Spleen (tissue), 7 donors: ENCODE measurements around a stretch of chr1.

DNA sequence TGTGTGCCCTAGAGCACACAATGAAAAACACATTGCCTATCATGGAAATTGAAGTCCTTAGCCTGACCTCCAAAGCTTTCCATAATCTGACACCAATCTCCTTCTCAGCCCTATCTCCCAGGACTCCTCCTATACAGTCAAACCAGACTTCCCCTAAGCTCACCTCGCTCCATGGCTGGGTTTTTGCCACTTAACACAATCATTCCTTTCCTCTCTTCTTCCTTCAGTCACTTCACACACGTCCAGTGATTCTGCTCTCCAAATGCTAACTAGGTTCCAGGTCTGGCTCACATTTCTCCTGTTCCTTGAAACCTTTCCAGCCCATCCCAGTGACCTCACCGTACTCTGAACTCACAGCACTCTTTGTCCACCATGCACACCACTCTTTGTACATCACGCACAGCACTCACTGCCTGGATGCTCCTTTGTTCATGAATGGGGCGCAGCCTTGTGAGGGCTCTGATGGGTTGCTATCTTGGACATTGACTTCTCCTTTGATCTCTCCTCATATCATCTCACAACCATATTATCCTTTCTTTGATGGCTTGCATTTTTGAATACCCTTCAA lies 98.4 kb downstream of the GLUL start:
- PRO-cap, 4 experiments: no peak in any of the 4 experiments
- RAMPAGE, long total RNA, 4 experiments: no peak in any of the 4 experiments

- PRO-cap, 4 experiments: peak in 2 of 4 experiments; most common minus-strand start chr1:182388005 (in 2)
- RAMPAGE, long total RNA, 4 experiments: no peak in any of the 4 experiments
Measured at GRCh38 chr1:182387490-182388168, 4.0 kb downstream of the GLUL start.

- PRO-cap, 4 experiments: peak in 4 of 4 experiments; most common minus-strand start chr1:182388396 (in 2)
- RAMPAGE, long total RNA, 4 experiments: no peak in any of the 4 experiments
Measured at GRCh38 chr1:182388169-182389287, 3.1 kb downstream of the GLUL start.

- PRO-cap, 4 experiments: peak in 4 of 4 experiments; most common plus-strand start chr1:182390621 (in 2); most common minus-strand start chr1:182390587 (in 4)
- RAMPAGE, long total RNA, 4 experiments: no peak in any of the 4 experiments
Measured at GRCh38 chr1:182390212-182390889, 1.2 kb downstream of the GLUL start.

GRCh38 chr1:182396633-182397185 lies 3.8 kb downstream of the TEDDM1 start:
- PRO-cap, 4 experiments: peak in 3 of 4 experiments; most common minus-strand start chr1:182396830 (in 3)
- RAMPAGE, long total RNA, 4 experiments: no peak in any of the 4 experiments

DNA sequence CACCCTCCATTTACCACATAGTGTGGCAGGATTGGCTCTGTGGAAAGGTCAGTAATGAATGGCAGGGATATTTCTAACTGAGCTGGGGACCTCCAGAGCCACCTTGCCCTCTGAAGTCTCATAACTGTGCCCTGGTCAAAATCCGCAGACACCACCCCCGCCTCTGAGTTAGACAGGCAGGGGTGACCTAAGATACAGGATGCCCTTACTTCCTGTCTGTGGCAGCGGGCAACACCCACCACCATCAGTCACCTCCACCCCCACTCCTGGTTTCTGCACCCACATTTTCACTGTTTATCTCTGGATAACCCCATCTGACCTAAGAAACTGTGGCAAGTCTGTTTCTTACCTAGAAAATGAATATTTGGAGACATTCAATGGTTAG lies 25.5 kb upstream of the RGS16 start:
- PRO-cap, 4 experiments: no peak in any of the 4 experiments
- RAMPAGE, long total RNA, 4 experiments: no peak in any of the 4 experiments

- PRO-cap, 4 experiments: no peak in any of the 4 experiments
- RAMPAGE, long total RNA, 4 experiments: no peak in any of the 4 experiments
Measured at GRCh38 chr1:182676389-182676928, 7.9 kb downstream of the RGS8 start.

- PRO-cap, 4 experiments: no peak in any of the 4 experiments
- RAMPAGE, long total RNA, 4 experiments: no peak in any of the 4 experiments
Measured at GRCh38 chr1:182889387-182889797, 50.2 kb downstream of the DHX9 start.

DNA sequence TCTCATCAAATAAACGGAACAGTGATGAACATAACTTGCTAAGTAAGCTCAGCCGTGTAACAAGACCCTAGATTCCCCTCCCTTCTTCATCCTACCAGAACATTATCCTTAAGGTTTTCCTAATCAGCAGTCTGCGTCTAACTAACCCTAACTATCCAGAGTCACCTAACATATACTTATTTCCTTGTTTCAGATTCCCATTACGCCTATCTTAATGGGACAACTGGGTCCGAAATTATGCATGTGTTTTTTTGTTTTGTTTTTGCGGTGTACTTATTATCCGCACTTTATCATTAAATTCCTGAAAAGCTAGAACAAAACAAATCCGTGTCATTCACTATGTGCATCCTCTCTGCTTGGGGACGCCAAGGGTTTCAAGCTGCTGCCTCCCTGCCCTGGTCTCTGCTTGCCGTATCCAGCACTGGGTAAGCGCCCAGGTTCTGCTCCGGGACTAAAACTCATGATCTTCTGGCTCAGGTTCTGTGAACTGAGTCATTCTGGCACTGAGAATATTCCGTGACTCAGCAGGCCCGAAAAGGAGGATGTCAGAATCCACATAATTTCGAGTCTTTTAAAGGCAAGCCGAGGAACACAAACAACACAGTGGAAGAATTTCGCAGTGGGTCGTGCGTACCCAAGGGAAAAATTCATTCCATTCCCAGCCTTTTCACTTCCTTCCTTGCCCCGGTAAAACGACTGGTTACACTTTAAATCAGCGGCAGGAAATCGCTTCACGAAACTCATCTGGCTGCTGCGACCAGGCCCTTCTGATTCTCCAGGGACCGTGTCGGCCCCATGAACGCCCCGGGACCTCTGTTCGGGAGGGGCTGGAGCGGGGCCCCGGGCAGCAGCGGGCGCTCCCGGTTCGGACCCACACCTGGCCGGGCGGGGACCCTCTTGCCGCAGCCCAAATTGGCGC lies 976 bp upstream of the LAMC1 start:
- PRO-cap, 4 experiments: peak in 4 of 4 experiments; most common plus-strand start position 574 of the sequence (in 4); most common minus-strand start position 769 of the sequence (in 4)
- RAMPAGE, long total RNA, 4 experiments: no peak in any of the 4 experiments

- PRO-cap, 4 experiments: no peak in any of the 4 experiments
- RAMPAGE, long total RNA, 4 experiments: no peak in any of the 4 experiments
Measured at GRCh38 chr1:183044964-183045282, 21.7 kb downstream of the LAMC1 start.

- PRO-cap, 4 experiments: no peak in any of the 4 experiments
- RAMPAGE, long total RNA, 4 experiments: no peak in any of the 4 experiments
Measured at GRCh38 chr1:183057248-183057580, 34.0 kb downstream of the LAMC1 start.

GRCh38 chr1:183069195-183069958 lies 46.2 kb downstream of the LAMC1 start:
- PRO-cap, 4 experiments: no peak in any of the 4 experiments
- RAMPAGE, long total RNA, 4 experiments: no peak in any of the 4 experiments

DNA sequence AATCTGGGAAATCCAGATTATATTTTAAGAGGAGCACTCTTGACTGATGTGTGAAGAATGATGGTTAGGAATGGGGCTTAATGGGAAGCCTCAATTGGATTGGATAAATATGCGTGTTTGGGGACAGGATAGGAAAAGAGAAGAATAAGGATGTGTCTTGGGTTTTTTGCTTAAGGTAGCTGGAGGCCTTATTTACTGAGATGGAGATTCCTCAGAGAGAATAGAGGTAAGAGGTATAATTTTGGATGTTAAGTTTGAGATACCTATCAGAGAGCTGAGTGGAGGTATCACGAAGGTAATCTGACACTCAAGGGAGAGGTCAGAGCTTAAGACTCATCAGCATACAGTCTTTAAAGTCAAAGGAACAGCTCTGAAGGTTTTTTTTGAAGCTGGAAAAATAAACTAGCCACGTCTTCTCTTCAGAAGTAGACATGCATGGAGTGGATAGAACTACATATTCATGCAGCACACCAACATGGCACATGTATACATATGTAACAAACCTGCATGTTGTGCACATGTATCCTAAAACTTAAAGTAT lies 58.1 kb upstream of the LAMC2 start:
- PRO-cap, 4 experiments: no peak in any of the 4 experiments
- RAMPAGE, long total RNA, 4 experiments: no peak in any of the 4 experiments

DNA sequence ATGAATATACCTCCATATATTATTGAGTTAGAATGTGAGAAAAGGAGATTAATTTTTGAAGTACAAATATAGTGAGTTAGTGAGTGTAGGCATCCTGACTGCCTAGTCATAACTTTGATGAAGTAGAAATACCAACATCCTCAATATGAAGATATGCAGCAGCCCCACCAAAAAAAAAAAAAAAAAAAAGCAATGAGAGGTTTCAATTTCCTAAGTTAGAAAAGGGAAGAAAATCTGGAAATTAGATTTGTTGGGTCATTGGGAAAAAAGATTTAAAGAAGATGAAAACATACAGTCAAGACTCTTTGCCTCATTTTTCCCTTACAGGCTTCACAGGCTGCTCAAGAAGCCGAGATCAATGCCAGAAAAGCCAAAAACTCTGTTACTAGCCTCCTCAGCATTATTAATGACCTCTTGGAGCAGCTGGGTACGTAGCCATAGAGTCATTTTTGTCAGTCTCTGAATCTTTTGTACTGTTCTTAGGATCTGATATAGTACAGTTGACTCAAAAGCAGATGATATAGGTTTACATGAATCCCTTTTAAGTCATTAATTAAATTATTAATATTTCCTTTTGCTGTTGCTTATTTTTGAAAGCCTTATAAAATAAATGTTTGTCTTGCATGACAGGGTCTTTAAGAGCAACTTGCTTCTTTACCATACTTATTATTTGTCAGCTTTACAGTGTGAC lies 45.8 kb upstream of the LAMC2 start:
- PRO-cap, 4 experiments: no peak in any of the 4 experiments
- RAMPAGE, long total RNA, 4 experiments: no peak in any of the 4 experiments

DNA sequence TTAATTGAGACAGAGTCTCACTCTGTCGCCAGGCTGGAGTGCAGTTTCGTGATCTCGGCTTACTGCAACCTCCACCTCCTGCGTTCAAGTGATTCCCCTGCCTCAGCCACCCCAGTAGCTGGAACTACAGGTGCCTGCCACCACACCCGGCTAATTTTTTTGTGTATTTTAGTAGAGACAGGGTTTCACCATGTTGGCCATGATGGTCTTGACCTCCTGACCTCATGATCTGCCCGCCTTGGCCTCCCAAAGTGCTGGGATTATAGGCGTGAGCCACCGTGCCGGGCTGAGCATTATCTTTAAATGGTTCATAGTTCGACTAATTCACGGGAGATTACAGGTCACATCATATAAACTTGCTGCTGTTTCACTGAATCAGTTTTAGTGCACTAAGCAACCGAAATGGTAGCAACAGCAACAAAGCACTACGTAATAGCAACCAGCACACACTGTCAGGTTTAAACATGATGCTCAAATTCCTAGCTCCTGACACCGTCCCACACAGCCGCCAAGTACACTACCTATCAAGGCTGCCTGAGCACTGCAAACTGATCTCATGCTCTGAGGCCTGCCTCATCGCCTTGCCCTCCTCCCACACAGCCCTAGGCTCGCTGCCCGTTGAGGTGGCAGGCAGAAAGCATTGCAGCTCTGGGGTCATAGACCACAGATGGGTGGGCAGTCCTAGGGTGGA lies 12.2 kb downstream of the LAMC2 start:
- PRO-cap, 4 experiments: no peak in any of the 4 experiments
- RAMPAGE, long total RNA, 4 experiments: no peak in any of the 4 experiments

DNA sequence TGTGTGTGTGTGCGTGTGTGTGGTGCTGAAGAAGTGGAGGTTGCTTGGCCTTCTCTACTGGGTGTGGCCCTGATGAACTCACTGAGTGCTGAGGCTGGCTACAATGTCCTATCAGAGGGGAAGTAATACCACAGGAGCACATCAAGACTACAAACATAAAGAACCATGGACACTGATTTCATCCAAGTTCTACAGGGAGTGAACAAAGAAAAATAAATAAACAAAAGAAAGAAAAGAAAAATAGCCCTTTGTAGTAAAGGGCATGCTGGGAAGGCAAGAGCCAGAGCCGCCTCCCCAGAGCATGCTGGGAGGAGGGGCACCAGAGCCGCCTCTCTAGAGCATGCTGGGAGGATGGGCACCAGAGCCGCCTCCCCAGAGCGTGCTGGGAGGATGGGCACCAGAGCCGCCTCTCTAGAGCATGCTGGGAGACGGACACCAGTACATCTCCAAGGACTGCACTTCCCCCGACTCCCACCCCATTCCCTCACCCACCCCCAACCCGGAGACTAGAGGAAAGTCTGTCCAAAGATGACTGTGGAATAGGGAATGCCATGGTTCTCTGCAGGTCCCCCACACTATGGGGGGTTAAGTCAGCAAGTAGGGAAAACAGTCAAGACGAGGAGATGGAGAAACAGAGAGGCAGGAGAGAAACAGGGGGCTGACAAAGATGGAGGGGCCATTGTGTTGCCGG lies 66.0 kb downstream of the LAMC2 start:
- PRO-cap, 4 experiments: no peak in any of the 4 experiments
- RAMPAGE, long total RNA, 4 experiments: no peak in any of the 4 experiments

- PRO-cap, 4 experiments: no peak in any of the 4 experiments
- RAMPAGE, long total RNA, 4 experiments: no peak in any of the 4 experiments
Measured at GRCh38 chr1:183433691-183434167, 15.5 kb upstream of the NMNAT2 start.

- PRO-cap, 4 experiments: no peak in any of the 4 experiments
- RAMPAGE, long total RNA, 4 experiments: no peak in any of the 4 experiments
Measured at GRCh38 chr1:183569041-183569621, 21.1 kb downstream of the NCF2 start.

DNA sequence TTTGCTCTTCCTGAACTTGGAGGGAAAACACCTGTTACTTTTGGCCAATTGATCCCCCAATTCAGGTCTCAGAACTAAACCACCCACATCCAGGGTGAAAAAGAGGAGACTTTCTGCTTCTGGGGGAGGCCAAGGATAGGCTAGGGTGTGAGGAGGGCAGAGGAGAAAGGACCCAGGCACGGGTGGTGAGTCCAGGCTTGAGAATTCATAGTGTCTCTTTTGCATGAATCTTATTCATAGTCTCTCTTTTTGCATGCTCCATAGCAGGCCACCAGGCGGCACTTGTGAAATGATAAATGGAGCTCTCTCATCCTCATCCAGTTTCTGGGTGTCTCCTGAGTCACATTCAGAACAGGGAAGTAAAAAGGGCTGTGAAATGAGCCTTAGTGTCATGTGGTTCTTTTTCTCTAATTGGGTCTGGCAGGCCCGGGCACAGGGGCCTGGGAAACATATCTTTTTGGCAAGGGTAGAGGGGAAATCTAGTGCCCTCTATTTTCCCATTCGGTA lies 18.9 kb upstream of the NCF2 start:
- PRO-cap, 4 experiments: no peak in any of the 4 experiments
- RAMPAGE, long total RNA, 4 experiments: no peak in any of the 4 experiments

- PRO-cap, 4 experiments: no peak in any of the 4 experiments
- RAMPAGE, long total RNA, 4 experiments: no peak in any of the 4 experiments
Measured at GRCh38 chr1:183995275-183995676, 42.3 kb downstream of the COLGALT2 start.